Transverse colon (tissue), 4 donors: ENCODE data around the genes CHP1 and RTF1.

- PRO-cap = bidirectional peak, plus-strand start at chr15:41231144, minus-strand start at chr15:41231405
- RAMPAGE, long total RNA, 4 experiments = start-site peak on the plus strand in 4 of 4 experiments, at chr15:41231147-41231362 at its widest, 462 to 3,354 reads per replicate
These were observed at the start of gene CHP1 for GRCh38 chr15:41230892-41231803. CHP1 (plus strand) TSS chr15:41231268.

GRCh38 chr15:41416320-41417531 lies at the start of gene RTF1:
RTF1 (plus strand) TSS chr15:41417095.
- PRO-cap = bidirectional peak, plus-strand start at chr15:41417132, minus-strand start at chr15:41416991
- RAMPAGE, long total RNA, 4 experiments = start-site peak on the plus strand in 4 of 4 experiments, at chr15:41417114-41417265 at its widest, 53 to 716 reads per replicate; start-site peak on the minus strand in 1 of 4 experiments, at chr15:41416984-41417002 at its widest, 28 reads per replicate

GRCh38 chr15:41806309-41807053 lies 21.4 kb upstream of the JMJD7 start:
- PRO-cap = no peak
- RAMPAGE, long total RNA, 4 experiments = no peak in any of the 4 experiments

GRCh38 chr15:41845754-41846165 lies 7.1 kb downstream of the PLA2G4B start:
- PRO-cap = no peak
- RAMPAGE, long total RNA, 4 experiments = no peak in any of the 4 experiments

DNA sequence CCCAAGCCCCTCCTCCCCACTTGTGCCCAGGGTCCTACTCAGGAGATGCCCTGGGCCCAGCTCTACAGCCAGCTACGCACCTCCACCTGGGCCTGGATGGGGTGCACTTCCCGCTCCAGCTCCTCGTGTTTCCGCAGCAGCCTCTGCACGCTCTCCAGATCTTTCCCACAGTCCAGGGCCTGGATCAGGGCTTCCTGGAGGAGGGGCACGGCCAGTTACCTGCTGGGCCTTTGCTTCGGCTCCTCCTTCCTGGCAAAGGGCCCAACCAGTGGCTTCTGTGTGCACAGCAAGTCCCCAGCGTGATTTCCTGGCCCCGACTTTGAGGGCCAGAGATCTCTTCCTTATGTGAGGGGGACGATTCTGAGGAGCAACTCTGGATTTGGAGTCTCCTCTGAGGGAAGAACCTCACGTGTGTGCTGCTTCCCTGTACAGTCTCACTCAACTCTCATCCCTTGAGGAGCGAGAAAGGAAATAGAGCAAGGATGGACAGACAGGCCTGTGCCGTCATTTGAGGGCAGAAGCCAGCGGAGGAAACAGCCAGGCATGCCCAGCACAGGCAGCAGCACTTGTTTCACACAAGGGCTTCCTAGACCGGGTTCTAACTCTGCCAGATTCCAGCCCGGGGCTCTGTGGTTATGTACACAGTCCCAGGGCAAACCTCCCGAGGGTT lies 24.2 kb downstream of the PLA2G4B start:
- PRO-cap = no peak
- RAMPAGE, long total RNA, 4 experiments = no peak in any of the 4 experiments

GRCh38 chr15:41939884-41940382 lies 32.4 kb downstream of the EHD4 start:
- PRO-cap = no peak
- RAMPAGE, long total RNA, 4 experiments = no peak in any of the 4 experiments

DNA sequence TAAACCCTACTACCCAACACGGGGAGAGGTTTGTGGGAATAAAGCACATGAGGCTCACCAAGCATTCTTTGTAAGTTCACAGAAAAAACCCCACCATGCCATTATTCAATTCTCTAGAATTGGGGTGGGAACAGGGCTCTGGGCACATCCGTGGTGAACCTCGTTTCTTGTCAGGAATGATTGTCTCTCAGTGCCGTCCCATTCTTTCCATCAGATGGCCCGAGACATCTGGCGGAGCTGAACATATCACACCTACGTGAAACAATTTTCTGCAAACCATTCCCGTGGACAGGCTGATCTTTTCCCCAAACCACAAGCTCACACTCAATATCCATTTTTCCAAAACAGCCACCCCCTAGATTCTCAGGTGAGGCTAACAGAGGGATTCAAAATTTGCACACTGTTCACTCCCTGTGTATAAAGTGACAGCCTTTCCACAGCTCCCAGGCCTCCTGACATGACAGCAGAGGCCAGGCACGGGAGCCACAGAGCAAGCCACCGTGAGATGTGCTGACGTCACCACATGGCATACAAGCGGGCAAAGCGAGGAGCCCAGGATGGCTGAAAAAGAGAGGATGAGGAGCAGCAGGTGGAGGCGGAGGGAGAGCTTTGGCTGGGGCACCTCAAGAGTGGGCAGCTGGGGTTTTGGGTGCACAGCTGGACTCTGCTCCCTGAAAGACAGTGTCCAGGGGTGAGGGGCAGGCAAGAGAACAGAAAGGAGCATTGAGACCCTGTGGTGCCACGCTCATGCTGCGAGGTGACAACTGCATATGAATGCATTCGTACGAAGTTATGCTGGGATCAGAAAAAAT lies 27.2 kb downstream of the EHD4 start:
- PRO-cap = no peak
- RAMPAGE, long total RNA, 4 experiments = no peak in any of the 4 experiments

DNA sequence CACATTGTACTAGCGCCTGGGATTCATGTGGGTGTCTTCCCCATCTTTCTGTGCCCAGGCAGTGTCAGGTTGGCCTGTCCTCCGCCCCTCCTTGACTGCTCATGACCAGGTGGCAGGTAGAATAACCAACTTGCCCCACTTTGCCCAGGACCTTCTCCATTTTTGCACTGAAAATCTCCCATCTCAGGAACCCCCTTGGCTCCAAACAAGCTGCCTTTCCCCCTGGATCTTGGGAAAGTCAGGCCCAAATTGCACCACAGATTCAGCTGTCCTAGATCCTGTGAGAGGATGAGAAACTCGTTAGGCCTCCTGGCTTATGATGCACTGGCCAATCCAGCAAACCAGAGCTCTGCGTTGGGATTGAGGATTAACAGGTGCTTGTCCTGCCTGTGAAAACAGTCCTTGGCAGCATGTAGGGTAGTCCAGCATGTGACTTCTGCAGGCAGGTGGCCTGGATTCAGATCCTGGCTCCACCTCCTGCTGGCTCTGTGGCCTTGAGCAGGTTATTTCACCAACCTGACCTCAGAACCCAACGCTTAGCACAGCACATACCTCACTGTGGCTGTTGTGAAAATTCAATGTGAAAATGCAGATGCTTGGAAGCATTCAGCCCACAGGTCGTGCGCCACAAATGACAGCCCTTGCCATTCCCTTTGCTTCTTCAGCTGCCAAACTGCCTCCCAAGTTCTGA lies 33.7 kb downstream of the PLA2G4D start:
- PRO-cap = no peak
- RAMPAGE, long total RNA, 4 experiments = no peak in any of the 4 experiments

DNA sequence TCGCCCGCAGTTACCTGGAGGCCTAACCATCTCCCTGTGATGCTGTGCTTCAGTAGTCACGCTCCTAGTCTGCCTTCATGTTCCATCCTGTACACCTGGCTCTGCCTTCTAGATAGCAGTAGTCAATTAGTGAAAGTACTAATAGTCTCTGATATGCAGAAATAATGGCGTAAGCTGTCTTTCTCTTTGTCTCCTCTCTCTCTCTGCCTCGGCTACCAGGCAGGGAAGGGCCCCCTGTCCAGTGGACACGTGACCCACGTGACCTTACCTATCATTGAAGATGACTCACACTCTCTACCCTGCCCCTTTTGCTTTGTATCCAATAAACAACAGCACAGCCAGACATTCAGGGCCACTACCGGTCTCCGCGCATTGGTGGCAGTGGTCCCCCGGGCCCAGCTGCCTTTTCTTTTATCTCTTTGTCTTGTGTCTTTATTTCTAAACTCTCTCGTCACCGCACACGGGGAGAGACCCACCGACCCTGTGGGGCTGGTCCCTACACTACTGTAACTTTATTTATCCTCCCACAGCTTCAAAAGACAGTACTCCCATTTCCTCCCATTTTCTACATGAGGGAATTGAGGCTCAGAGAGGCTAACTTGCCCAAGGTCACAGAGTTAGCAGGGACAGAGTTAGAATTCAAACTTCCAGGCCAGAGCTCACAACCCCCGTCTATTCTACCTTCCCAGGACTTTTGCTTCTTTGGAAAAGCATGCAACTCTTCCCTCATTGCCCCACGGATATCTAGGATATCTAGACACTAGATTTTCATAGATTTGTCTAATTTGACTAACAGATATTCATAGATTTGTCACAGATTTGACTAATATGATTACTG lies 2.5 kb downstream of the PLA2G4D start:
- PRO-cap = no peak
- RAMPAGE, long total RNA, 4 experiments = no peak in any of the 4 experiments

- PRO-cap = bidirectional peak, plus-strand start at chr15:42107720, minus-strand start at chr15:42107703
- RAMPAGE, long total RNA, 4 experiments = no peak in any of the 4 experiments
These were observed 13.0 kb upstream of the PLA2G4D start for GRCh38 chr15:42107372-42107815.

DNA sequence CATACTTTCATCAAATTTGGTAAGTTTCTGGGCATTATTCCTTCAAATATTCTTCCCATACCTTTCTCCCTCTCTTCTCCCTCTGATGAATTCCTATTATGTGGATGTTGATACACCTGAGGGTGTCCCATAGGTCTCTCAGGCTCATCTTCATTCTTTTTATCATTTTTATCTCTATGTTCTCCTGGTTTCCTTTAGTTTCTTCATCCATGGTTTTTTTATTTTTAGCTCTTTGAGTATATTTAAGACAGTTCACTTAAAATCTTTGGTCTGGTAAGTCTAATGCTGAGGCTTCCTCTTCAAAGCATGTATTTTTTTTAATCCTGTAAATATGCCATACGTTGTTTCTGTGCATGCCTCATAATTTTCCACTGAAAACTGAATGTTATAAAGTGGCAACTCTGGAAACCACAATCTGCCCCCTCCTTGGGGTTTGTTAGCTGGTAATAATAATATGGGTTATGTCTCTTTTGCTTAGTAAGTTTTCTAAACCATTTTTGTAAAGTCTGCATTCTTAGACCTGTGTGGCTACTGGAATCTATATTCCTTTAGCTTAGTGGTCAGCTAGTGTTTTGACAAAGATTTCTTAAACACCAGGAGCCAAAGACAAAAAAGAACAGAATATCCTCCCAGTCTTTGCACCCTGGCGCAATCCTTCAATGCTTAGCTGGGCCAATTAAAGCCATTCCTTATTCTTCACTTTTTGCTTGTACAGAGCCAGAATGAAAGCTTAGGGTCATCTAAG lies 20.3 kb upstream of the GANC start:
- PRO-cap = no peak
- RAMPAGE, long total RNA, 4 experiments = no peak in any of the 4 experiments

GRCh38 chr15:42253245-42253984 lies 19.6 kb upstream of the GANC start:
- PRO-cap = no peak
- RAMPAGE, long total RNA, 4 experiments = no peak in any of the 4 experiments

GRCh38 chr15:42279008-42279884 lies 6.0 kb upstream of the TMEM87A start:
- PRO-cap = no peak
- RAMPAGE, long total RNA, 4 experiments = no peak in any of the 4 experiments

- PRO-cap = no peak
- RAMPAGE, long total RNA, 4 experiments = no peak in any of the 4 experiments
These were observed 52.5 kb downstream of the CAPN3 start for GRCh38 chr15:42411603-42412444.

DNA sequence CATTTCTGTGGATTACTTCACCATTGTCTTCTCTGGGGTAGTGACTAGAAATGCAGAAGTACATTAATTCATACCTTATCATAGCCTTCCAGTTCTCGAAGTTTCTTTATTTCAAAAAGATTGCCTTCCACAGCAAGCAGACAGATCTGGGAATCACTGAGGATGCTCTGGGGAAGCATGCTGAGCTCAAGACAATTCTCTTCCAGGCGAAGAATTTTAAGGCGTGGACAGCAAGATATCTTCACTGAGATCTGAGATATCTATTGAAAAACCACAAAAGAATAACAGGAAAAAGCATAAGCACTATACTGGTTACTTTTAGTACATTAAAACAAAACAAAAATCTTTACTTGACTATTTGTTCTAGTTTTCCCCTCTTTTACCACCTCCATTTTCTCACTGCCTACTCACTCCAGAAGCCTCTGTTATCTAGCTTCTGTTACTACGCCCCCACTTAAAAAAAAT lies 3.6 kb downstream of the LRRC57 start:
- PRO-cap = no peak
- RAMPAGE, long total RNA, 4 experiments = start-site peak on the minus strand in 1 of 4 experiments, centred at position 172 of the sequence, 5 reads per replicate

- PRO-cap = no peak
- RAMPAGE, long total RNA, 4 experiments = no peak in any of the 4 experiments
These were observed 751 bp downstream of the STARD9 start for GRCh38 chr15:42576175-42576539.

- PRO-cap = no peak
- RAMPAGE, long total RNA, 4 experiments = start-site peak on the minus strand in 2 of 4 experiments, at chr15:42745572-42746238 at its widest, 6 to 8 reads per replicate
These were observed 8.8 kb upstream of the CDAN1 start for GRCh38 chr15:42745537-42746284.

GRCh38 chr15:42774540-42774743 lies 37.5 kb upstream of the CDAN1 start:
- PRO-cap = no peak
- RAMPAGE, long total RNA, 4 experiments = no peak in any of the 4 experiments

- PRO-cap = bidirectional peak, plus-strand start at chr15:42921126, minus-strand start at chr15:42920804
- RAMPAGE, long total RNA, 4 experiments = no peak in any of the 4 experiments
These were observed 296 bp upstream of the TTBK2 start for GRCh38 chr15:42920940-42921207.

DNA sequence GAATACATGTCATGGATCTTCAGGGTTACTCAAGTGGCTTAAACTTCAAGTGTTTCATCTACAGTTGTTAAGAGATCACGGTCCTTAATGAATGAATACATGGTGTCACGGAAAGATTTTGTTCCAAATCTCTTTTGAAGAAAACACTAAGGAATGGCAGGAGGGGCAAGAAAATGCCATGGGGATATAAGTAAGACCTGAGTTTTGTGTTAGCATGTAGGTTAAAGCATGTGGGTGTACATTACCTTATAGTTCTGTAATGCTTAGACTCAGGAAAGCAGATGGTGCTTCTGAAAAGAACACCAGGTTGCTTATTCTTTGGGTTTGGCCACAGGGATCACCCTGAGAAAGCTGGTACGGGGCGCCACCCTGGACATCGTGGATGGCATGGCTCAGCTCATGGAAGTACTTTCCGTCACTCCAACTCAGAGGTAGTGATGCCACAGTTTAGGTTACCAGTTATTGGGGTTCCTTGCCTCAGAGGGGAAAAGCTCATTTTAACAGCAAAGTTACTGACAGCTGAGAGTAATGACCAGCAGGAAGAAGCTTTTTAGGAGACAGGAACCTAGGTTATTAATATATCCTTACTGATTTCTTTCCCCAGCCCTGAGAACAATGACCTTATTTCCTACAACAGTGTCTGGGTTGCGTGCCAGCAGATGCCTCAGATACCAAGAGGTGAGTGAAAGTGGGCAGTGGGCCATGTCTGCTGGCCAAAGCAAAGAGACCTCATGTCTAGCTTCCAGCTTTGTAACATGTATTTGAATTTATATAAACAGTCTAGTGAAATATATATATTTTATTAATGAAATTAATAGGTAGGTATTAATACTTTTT lies 4.7 kb downstream of the CCNDBP1 start:
- PRO-cap = no peak
- RAMPAGE, long total RNA, 4 experiments = start-site peak on the plus strand in 2 of 4 experiments, centred at positions 355 to 600 of the sequence, 16 to 30 reads per replicate